Skin of body (tissue), 2 donors: ENCODE measurements around the gene RAPGEF4.

DNA sequence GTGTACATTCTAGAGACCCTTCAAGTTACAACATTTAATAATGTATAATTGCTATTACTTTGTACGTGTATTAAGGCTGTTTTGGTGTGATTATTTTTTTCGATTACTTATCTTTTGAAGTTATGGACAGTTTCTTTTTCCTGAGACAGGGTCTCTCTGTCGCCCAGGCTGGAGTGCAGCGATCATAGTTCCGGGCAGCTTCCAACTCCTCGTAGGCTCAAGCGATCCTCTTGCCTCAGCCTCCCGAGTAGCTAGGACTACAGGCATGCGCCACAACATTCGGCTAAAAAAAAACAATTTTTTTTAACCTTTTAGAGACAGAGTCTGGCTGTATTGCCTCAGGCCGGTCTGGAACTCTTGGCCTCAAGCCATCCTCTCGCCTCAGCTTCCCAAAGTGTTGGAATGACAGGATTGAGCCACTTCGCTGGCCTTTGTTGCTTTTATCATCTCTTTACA is 912 bp downstream of the HAT1 start:
- RAMPAGE, long total RNA = no peak

DNA sequence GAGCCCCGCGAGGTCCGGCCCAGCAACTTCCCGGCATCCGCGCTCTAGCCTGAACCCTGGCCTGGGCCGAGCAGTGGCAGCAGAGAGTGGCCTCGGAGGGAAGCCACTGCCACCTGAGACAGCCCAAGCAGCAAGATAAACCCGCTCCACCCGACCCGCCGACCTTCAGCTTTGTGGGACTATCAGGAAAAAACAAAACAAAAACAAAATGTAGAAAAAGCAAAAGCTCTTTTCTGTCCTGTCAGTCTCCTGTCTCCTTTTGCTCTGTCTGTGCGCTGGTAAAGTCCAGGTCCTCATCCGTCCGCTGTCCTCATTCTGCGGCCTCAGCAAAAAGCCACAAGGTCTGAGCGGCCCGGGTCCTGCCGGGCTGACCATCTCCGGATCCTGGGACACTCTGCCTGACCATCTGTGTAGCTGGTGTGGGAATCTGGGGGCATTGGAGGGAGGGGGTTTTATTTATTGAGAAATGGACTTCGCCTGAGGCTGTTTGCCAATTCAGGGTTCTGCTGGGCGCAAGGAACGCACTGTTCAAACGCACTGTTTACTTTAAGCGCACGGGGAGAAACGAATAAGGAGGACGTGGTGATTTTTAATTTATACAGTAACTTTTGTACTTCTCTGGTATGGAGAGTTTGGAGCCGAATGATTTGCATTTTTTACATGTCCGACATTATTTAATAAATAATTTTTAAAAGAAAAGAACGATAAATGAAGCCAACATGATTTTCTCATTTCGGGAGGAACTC is 3.3 kb downstream of the DLX1 start:
- RAMPAGE, long total RNA = no peak

DNA sequence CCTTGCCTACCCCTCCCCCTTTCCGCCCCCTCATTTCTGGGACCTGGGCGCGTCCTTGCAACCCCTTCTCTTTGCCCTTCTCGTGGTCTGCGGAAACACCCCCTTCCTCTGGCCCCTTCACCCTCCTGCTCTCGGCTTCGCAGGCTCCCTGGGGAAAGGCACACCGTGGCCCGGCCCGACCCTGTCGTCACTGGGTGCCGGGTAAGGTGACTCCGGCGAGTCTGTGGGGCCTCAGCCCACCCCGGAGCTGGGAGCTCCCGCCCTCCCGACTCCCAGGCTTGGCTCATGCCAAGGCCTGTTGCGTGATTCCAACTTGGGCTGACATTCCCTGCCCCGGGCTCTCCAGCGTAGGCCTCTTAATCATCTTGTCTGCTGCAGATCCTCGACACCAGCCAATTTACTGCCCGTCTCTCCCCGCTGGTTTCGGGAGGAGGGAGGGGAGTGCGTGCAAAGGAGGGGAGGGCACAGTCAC is 5.6 kb downstream of the DLX2 start:
- RAMPAGE, long total RNA = no peak

DNA sequence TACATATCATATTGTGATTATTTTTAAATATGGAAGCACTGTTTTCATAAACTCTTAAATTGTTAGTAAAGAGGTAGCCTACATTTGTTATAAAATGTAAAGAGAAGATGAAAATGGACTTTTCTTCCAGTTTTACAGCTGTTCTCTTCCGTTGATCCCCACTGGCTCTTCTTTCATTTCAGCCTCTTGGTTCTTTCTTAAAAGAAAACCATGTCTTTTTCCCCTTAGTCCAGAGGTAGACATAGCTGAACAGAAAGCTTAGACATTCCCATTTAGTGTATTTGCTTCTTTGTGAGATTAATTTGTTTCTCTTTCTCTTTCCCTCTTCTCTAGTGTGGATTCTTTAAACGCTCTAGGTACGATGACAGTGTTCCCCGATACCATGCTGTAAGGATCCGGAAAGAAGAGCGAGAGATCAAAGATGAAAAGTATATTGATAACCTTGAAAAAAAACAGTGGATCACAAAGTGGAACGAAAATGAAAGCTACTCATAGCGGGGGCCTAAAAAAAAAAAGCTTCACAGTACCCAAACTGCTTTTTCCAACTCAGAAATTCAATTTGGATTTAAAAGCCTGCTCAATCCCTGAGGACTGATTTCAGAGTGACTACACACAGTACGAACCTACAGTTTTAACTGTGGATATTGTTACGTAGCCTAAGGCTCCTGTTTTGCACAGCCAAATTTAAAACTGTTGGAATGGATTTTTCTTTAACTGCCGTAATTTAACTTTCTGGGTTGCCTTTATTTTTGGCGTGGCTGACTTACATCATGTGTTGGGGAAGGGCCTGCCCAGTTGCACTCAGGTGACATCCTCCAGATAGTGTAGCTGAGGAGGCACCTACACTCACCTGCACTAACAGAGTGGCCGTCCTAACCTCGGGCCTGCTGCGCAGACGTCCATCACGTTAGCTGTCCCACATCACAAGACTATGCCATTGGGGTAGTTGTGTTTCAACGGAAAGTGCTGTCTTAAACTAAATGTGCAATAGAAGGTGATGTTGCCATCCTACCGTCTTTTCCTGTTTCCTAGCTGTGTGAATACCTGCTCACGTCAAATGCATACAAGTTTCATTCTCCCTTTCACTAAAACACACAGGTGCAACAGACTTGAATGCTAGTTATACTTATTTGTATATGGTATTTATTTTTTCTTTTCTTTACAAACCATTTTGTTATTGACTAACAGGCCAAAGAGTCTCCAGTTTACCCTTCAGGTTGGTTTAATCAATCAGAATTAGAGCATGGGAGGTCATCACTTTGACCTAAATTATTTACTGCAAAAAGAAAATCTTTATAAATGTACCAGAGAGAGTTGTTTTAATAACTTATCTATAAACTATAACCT is 51.7 kb upstream of the PDK1 start:
- RAMPAGE, long total RNA = no peak

GRCh38 chr2:172510128-172510660 is 45.7 kb upstream of the PDK1 start:
- RAMPAGE, long total RNA = no peak

- RAMPAGE, long total RNA = no peak
Observed at GRCh38 chr2:172735145-172736235, at the start of gene RAPGEF4. RAPGEF4 (plus strand) TSS chr2:172735845.

DNA sequence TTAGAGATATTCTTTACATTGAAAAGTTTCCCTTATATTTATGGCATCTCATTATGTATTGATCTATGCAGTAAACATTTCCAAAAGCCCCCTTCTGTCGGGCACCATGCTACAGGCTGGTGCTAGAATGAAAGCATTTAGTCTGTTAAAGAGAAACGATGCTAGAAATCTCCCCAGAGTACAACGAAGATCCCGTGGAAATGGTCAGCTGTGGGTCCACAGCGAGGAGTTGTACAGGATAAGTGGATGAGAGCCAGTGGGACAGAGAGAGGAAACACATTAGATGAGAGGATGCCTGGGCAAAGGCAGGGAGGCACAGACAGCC is 157.3 kb downstream of the RAPGEF4 start:
- RAMPAGE, long total RNA = no peak

- RAMPAGE, long total RNA = no peak
Observed at GRCh38 chr2:172927490-172928531, 147.8 kb upstream of the MAP3K20 start.

DNA sequence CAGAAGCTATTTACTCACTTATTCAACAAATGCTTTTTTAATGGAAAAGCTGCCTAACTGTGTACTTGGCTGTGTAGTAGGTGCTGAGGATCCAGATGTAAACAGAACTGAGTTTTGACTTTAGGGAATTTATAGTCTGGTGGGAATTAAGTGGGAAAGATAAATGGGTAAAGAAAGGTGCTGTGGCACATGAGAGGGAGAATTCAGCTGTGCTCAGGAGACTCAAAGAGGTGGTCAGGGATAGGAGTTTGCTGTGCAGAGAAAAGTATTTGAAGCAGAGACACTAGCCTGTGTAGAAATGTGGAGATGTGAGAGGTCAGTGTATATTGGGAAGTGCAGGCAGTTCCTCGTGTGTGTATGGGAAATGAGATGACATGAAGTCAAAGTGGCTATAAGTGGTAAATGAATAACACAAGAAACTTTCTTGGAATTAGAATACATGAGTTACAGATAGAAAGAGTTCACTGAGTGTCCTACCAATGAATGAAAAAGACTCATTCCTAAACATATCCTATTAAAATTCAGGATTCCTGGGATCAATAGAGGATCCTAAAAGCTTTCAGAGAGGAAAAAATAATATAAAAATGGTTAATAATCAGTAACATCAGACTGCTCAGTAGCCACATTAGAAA is 11.5 kb downstream of the MAP3K20 start:
- RAMPAGE, long total RNA = no peak

GRCh38 chr2:173090968-173091836 is 15.6 kb downstream of the MAP3K20 start:
- RAMPAGE, long total RNA = no peak

DNA sequence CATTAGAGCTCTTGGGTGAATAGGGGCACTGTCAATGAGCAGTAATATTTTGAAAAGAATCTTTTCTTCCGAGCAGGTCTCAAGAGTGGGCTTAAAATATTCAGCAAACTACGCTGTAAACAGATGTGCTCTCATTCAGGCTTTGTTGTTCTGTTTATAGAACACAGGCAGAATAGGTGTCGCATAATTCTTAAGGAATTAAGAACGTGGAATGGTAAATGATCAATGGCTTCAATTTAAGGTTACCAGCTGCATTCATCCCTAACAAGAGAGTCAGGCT is 3.3 kb upstream of the CDCA7 start:
- RAMPAGE, long total RNA = no peak

DNA sequence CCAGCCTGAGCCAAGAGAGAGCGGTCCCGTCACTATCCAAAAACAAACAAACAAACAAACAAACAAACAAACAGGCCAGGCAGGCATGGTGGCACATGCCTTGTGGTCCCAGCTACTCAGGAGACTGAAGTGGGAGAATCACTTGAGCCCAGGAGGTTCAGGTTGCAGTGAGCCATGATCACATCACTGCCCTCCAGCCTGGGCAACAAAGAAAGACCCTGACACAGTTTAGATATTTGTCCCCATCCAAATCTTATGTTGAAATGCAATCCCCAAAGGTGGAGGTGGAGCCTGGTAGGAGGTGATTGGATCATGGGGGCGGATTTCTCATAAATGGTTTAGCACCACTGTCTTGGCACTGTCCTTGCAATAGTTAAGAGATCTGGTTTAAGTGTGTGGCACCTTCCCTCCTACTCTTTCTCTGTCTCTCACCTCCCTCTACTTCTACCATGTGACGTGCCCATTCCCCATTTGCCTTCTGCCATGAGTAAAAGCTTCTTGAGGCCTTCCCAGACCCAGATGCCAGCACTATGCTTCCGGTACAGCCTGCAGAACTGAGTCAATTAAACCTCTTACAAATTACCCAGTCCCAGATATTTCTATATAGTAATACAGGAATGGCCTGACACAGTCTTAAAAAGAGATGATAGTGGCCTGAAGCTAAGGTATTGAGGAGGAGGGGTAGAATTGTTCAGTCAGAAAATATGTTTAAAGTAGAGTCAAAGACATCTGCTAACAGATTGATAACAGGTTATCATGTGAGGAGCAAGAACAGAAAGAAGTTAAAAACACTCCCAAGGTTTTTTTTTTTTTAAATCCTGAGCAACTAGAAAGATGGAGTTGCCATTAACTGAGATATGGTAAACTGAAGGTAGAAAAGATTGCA is 43.4 kb downstream of the SP3 start:
- RAMPAGE, long total RNA = no peak

GRCh38 chr2:173961973-173962493 is 3.1 kb downstream of the SP3 start:
- RAMPAGE, long total RNA = no peak

GRCh38 chr2:174120978-174121700 is 127.2 kb downstream of the OLA1 start:
- RAMPAGE, long total RNA = no peak

DNA sequence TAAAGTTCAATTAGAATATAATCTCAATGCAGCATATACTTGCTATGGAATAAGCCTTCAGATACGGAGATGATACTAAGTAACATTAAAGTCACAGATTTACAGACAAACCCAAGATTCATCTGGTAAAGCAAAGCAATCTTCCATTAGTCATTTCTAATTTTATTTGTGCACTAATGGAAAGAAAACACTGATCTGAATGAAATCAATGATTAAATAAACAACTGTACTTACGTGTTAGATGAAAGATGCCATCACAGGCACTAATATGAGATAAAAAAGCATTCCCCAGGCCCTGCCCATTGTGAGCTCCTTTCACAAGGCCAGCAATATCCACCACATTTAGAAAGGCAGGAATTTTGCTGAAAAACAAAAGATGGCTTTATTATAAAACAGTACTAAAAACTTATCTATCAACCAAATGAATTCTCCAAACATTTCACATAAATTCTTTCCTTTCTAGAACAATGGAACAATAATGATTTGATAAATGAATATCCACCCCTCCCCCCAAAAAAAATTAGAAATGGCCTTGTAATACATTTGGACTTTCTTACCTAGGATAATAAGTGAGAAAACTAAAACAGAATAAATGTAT is 25.4 kb downstream of the OLA1 start:
- RAMPAGE, long total RNA = no peak

DNA sequence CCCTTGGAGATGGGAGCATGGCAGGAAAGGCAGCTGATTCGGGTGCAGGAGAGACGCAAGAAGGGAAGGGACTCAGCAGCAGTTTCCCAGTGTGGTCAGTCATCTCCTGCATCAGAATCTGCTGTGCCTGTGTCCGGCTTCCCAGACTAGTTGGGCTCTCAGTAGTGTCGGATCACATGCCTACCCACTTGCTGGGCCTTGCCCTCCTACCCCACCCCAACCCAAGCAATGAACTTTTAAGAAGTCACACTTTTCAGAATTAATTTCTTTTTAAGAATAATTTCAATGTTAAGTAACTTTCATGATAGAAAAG is 7.1 kb downstream of the WIPF1 start:
- RAMPAGE, long total RNA = no peak

DNA sequence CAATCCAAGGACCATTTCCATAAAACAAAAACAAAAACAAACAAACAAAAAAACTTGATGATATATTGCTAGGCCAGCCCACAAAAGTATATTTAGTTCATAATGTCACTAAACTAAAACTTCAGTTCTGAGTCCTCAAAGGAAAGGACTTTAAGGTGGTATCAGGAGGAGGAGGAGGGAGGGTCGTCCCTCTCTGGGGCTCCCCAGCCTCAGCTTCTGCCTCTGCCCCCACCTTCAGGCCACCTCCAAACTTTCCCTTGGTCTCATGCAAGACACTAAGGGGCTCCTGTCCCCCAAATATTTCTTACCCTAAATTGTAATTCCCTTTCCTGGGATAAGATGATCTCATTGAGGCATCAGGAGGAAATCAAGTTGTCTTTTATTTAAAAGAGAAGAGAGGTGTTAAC is 13.7 kb upstream of the WIPF1 start:
- RAMPAGE, long total RNA = no peak

DNA sequence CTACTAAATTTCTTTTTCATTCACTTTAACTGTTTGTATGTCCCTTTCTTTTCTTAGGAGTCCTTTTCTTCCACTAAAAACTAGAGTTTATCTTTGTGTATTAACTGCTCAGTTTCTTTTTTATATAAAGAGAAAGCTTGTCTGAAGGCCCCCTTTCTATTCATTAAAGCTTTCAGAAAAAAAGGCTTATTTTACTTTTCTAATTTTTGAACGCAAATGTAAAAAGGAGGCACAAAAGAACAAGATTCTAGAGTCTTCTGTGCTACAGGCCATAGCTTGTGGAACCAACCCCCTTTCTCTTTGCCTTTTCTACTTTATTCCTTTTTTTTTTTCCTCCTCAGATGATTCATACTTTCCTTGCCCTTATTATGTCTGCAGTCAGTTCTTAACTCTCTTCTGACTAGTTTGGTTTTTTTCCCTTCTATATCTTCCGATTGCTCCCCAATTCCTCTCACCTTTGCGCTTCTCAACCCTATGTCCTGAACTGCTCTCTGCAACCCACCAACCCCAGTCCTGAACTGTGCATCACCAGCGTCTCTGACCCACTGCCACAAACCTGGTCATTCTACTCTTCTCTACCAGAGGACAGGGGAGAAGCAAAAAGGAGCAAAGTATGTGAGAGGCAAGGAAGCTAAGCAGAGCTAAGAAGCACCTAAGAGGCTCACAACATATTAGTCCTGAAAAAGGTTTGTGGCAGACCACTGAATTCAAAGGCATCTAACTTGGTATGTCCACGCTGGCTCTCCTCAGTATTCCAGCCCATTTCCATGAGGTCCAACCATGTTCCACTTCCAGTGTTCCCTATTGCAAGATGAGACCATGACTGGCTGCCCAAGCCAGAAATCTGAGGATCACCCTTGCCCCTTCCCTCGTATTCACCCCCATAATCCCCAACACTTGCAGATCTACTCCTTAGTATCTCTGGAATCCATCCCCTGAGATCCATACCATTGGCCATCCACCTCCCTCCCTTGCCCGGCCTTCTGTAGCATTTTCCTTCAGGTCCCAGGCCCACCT is 57.0 kb upstream of the WIPF1 start:
- RAMPAGE, long total RNA = no peak

GRCh38 chr2:174683462-174683942 is 80.8 kb downstream of the CHRNA1 start:
- RAMPAGE, long total RNA = no peak

- RAMPAGE, long total RNA = no peak
Observed at GRCh38 chr2:174763752-174764255, 468 bp downstream of the CHRNA1 start.